Hair follicular keratinocyte (primary cell): ENCODE measurements around a stretch of chr12.

DNA sequence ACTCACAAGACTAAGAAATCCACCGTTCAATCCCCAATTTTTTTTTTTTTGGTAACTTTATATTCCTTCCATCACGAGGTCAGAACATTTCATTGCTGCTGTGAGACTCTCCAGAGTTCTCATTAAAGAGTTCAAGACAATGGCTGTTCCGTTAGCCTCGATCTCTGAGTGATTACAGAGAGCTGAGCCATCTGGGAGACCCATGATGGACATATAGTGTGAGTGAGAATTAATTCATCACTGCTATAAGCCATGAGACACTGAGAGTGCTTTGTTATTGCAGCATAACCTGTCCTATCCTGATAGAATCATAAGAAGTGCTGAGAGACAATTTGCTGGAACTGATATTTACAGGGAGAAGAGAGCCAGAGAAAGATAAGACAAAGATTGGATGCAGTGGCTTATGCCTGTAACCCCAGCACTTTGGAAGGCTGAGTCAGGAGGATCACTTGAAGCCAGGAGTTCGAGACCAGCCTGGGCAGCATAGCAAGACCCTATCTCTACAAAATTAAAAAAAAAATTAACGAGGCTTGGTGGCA is 3.1 kb upstream of the P2RX7 start:
- RAMPAGE, long total RNA = no peak

GRCh38 chr12:121131917-121132513 is 661 bp upstream of the P2RX7 start:
- RAMPAGE, long total RNA = no peak

DNA sequence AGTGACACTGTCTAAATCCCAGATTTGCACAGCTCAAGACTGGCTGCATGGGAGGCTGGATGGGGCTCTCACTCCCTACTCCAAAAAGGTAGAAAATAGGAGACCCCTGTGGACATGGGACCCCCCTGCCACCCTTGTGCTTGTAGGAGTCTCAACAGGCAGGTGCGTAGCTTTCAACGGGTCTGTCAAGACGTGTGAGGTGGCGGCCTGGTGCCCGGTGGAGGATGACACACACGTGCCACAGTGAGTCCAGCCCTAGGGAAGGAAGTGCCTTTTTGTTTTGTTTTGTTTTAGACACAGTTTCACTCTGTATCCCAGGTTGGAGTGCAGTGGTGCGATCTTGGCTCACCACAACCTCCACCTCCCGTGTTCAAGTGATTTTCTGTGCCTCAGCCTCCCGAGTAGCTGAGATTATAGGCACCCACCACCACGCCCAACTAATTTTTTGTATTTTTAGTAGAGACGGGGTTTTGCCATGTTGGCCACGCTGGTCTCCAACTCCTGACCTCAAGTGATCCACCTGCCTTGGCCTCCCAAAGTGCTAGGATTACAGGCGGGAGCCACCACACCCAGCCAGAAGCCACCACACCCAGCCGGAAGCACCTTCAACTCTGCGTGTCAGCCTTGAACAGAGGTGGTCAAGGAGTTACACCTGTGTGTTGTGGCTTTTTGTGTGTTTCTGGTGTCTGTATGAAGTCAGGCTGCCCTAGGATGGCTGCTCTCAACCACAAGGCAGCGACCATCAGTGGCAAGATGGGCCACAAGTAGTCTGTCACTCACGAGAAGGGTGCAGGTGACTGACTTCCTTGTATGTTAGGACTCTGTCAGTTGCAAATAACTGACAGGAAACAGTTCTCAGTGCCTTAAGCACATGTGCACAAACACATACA is 13.1 kb downstream of the P2RX4 start:
- RAMPAGE, long total RNA = no peak

- RAMPAGE, long total RNA = no peak
These were observed 22.3 kb downstream of the P2RX4 start for GRCh38 chr12:121231882-121232950.

- RAMPAGE, long total RNA = no peak
These were observed 22.5 kb downstream of the CAMKK2 start for GRCh38 chr12:121273745-121274724.

- RAMPAGE, long total RNA = no peak
These were observed 961 bp downstream of the CAMKK2 start for GRCh38 chr12:121295380-121296116.

DNA sequence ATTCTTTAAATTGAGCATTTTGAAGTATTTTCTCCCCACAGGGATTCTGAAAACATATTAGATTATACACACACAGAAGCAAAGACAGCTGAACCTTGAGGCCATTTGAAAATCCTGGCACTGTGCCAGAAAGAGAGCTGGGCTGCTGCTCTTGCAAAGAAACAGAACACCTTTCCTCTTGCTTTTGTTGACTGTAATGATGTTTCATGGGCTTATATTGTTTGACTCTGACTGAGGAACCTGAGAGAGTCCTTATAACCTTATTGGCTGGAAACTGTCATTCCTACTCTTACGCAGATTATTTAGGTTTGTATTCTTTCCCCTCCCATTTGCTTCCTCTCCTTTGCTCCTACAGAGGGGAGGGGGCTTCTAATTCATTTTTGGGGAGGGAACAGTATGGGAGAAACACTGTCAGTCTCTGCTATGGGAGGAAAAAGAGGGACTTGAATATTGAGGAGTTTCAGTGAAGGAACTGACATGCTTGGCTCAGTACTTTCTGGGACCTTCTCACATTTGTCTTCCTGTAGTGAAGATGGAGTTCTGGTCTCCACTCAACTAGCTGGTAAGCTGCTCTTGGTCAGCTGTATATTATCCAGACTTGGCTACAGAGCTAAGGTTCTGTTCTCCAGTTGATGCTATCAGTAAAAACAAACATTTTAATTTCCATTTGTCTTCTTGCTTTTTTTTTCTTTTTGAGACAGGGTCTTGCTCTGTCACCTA is 5.0 kb downstream of the RNF34 start:
- RAMPAGE, long total RNA = no peak

GRCh38 chr12:121467820-121468110 is 67.8 kb downstream of the RNF34 start:
- RAMPAGE, long total RNA = no peak

GRCh38 chr12:121536881-121537433 is 43.9 kb downstream of the KDM2B start:
- RAMPAGE, long total RNA = no peak

GRCh38 chr12:121664539-121665312 is 4.7 kb downstream of the MORN3 start:
- RAMPAGE, long total RNA = no peak

- RAMPAGE, long total RNA = no peak
These were observed 450 bp upstream of the TMEM120B start for GRCh38 chr12:121712037-121712566.

GRCh38 chr12:121777445-121778022 is 16.0 kb downstream of the RHOF start:
- RAMPAGE, long total RNA = no peak

GRCh38 chr12:121787713-121788152 is 5.8 kb downstream of the RHOF start:
- RAMPAGE, long total RNA = no peak

- RAMPAGE, long total RNA = no peak
These were observed 1.6 kb downstream of the RHOF start for GRCh38 chr12:121791452-121792694.

GRCh38 chr12:121800803-121801654 is 2.8 kb upstream of the SETD1B start:
- RAMPAGE, long total RNA = no peak

DNA sequence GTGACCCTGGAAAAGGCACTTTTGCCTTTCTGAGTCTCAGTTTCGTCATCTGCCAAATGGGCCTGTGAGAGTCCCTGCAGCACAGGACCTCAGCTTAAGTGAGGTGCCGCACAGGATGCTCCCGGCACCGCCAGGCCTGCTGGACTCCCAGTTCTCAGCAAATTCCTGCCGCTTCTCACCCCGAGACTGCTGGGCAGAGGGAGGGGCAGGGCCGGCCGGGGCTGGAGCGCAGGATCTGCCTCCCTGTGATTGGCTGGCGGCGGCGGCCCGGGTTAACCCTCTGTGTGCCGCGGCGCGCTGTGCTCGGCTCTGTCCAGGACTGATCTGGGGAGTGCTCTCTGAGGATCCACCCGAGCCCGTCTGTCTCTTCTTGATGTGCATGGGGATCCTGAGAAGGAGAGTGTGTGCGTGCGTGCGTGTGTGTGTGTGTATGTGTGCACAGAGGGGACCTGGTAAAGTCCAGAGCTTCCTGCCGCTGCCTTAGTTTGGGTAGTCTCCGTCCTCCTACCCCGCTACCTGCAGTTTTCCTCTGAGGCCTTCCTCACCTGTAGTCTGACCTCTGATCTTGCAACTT is 8.6 kb downstream of the SETD1B start:
- RAMPAGE, long total RNA = no peak

- RAMPAGE, long total RNA = no peak
These were observed 27.0 kb downstream of the HPD start for GRCh38 chr12:121831432-121832369.

DNA sequence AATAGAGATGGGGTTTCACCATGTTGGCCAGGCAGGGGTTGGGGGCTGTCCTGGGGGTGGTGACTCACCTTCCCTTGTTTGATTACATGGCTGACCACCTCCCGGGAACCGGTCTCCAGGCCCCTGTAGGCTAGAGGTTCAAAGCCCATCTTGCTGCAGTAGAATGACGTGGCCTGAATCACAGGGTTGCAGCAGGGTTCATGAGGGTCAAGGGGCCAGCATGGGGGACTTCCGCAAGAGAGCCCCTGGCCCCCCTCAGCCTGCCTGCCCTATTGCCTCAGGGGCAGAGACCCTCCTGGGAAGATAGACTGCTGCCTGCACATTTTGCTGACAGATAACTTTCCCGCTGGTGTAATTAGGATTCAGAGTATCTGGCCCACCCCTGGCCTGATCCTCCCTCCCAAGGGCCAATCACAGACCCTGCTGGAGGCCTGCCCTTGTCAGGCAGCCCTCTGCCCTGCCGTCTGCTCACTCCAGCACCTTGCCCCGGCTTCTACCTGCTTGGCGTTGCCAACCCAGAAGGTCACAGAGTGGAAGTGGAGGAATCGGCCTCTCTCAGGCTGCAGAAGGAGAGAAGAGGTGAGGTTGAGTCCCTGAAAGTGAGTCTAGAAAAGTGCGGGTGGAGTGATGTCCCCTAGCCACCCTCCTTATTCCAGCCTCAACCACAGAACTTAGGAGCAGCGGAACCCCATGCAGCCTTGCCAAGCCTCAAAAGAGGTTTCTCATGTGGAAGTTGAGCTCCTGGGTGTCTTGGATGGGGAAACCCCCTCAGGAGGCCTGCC is 1.2 kb downstream of the HPD start:
- RAMPAGE, long total RNA = no peak

- RAMPAGE, long total RNA = no peak
These were observed 260 bp downstream of the HPD start for GRCh38 chr12:121858435-121858762.

- RAMPAGE, long total RNA = no peak
These were observed 15.4 kb downstream of the CFAP251 start for GRCh38 chr12:121933583-121934409.